ENCODE data around the genes TTC39A and TUT4.

GRCh38 chr1:47708671-47708882 is 270.7 kb downstream of the FOXD2 start:
- RRBS: 5% methylated on average over 5 of the region's 12 CpGs

- RRBS: 95% methylated on average over 6 of the region's 20 CpGs
These were observed 179.4 kb downstream of the TRABD2B start for GRCh38 chr1:47817617-47818297.

DNA sequence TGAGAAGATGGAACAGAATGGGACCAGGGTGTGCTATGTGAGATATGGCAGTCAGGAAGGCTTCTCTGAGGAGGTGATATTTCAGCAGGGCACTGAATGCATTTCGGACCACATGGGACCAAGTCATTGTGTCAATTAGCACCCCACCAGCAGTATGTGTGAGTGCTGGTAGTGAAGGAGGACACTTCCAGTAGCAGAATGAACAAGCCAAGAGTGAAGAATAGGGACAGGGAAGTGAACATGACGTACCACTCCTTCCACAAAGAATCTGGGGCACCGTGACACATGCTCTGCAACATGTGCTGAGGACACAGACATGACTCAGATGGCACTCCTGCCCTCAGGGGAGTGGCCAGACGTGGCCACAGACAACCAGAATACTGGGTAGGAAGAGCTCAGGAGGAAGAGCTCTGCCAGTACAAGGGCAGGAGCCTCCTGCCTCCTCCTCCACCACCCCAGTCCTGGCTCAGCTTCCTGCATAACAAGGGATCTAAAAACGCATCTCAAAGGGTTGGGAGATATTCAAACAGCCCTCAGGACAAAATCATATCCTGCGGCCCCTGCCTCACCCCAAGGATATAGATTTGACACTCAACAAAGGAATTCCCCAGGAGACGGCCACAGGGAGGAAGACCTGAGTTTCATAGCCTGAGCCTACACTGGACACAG is 102.5 kb downstream of the TRABD2B start:
- RRBS: no CpG with 5 or more reads among the region's 7 CpGs

DNA sequence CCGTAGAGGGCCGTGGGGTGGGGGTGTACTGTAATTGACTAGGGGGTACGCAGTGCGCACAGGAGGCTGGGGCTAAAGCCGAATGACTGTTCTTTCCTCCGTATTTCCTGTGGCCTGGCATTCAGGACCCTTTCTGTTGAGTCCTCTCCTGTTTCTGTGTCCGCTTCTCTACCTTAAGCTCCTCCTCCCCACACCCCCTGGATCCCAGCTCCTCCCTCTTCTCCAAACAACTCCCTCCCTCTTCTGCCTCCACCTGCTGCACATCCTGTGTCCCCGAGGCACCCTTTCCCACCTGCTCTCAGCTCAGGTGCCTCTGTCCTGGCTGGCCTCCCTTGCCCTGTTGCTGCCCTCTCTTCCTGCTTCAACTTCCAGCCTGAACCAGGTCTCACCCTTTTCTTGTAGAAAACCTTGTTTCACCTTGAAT is 58.6 kb upstream of the TRABD2B start:
- RRBS: no CpG with 5 or more reads among the region's 8 CpGs

DNA sequence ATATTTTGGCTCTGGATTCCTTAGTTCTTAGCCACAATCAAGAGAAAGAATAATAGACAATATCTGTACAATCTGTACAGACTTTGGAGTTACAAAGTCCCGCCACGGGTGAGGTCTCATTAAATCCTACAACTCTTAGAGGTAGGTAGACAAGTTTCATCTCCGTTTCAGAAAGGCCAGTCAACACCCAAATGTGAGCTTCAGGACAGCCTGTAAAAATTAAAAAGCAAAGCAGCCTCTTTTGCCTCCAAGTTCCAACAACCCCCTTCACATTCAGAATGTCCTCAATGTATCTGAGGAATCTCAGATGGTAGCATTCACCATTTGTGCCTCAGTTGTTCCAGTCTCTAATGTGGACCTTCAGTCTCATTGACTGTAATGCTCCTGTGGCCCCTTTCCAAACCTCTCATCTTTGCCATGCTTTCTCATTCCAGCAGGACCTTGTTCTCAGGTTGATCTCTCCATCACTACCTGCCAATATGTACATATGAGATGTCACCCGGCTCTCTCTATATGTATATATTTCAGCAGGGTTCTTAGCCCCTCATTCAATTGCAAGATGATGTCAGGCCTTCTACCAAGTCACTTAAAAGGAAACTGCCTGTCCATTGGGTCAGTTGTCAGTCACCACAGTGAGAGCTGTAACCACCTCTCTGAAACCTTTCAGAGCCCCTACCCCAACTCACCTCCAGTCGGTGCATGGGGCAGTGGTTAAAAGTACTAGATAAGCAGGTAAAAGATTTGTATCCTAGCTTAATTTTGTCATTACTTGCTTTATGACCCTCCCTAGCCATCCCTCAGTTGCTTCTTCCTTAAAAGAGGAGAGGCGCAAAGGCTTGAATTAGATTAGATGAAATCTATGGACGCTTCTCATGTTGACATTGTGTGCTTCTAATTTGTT is 30.9 kb downstream of the SLC5A9 start:
- RRBS: no CpG with 5 or more reads among the region's 7 CpGs

DNA sequence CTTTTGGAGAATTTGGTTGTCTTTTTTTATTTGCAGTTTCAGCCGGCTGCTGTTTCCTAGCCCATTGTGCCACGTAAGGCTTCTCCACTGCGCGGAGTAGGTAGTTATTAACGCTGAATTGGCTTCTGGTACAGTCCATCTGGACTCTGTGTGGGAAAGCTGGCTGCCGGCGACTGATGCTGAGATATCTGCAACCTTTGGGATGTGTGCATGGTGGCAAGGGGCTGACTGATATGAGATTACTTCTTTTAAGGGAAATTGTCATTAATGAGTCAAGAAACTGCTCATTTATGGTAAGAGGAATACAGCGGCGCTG is 2.7 kb upstream of the ELAVL4 start:
- RRBS: no CpG with 5 or more reads among the region's 9 CpGs

DNA sequence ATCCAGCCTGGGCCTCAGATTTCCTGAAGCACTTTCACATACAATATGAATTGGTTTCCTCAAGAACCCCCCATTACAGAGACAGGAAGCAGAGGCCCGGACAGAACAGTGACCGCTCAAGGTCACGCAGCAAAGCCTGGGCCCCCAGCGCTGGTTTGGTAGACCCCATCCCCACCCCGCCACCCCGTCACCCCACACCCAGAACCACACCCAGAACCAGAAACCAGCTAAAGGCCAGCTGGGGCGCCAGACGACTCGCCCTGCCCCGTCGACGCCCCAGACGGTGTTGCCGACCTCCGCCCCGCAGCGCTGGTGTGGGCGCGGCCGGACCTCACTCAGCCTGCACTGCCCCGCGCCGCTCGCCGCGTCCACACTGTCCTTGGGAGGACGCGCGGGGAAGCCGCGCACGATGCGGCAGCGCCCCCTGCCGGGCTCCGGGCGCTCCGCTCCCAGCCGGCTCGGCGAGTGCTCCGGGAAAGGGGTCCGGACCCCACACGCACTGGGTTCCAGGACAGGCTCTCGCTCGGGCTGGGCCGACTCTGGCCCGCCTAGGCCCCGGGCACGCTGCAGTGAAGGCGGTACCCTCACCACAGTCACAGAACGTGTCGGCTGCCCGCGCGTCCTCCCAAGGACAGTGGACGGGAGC is 90.4 kb downstream of the DMRTA2 start:
- RRBS: 5% methylated on average over 17 of the region's 57 CpGs

DNA sequence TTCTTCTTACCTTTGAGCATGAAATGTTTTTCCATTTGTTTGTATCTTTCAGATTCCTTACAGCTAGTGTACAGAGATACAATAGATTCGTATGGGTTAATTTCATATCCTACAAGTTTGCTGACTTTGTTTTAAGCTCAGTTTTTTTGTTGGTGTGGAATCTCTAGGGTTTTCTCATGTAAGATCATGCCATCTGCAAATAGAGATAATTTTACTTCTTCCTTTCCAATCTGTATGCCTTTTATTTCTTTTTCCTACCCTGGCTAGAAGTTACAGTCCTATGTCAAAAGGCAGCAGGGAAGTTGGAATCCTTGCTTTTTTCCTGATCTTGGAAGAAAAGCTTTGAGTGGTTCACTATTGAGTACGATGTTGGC is 102.0 kb upstream of the DMRTA2 start:
- RRBS: no CpG with 5 or more reads among the region's 2 CpGs

DNA sequence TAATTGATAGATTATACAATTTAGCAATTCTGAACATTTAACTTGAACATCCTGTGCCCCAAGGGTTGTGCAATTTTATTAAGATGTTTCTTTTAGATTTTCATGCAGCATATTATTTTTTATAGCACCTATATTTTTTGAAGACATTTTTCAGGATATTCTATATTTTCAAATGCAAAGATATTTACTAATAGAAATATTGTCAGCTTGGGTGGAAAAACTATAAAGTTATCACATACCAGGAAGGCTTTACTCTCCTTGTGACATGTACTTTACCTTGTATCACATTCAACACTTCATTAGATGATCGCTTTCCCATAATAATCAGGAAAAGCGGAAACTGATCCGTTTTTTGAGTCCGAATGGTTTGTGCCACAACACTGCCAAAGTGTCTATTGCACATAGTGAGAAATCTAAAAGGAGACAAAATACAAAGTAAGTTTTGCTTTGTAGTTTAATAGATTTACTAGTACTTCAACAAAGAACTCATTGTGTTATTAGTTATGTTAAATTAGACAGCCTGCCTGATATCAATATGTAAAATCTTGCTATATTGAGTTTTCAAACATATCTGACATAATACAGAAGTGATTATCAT is 116.2 kb upstream of the DMRTA2 start:
- RRBS: no CpG with 5 or more reads among the region's 4 CpGs

- RRBS: no CpG with 5 or more reads among the region's 6 CpGs
These were observed 117.2 kb downstream of the FAF1 start for GRCh38 chr1:50842699-50843483.

DNA sequence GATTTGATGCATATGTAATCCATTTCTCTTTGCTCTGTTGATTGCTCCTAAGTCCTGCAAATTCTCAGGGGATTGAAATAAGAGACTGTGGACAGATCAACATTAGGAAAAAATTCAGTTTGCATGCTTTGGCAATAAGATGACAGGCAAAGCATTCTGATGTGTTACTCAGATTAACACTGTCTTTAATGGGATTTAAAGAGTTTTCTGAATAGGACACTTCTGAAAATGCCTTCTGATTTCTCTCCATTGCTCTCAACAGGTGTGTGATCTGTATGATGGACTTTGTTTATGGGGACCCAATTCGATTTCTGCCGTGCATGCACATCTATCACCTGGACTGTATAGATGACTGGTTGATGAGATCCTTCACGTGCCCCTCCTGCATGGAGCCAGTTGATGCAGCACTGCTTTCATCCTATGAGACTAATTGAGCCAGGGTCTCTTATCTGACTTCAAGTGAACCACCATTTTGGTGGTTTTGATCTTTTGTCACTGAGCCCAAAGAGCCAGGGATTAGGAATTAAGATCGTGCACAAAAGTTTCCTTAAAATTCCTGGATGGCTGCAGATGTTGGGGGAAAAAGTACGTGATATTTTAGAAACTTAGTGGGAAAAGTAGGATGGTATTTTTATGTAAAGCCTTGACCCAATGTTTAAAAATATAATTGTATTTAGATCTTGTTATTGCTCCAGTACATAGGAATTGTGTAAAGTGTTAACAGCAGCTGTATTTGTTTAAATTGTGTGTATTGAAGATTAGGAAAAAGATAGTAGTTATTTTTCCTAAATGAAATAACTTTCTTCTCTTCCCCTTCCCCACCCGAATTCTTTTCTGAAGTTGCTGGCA is 35.0 kb downstream of the RNF11 start:
- RRBS: no CpG with 5 or more reads among the region's 6 CpGs

GRCh38 chr1:51288556-51288970 is 41.8 kb downstream of the TTC39A start:
- RRBS: no CpG with 5 or more reads among the region's 5 CpGs

DNA sequence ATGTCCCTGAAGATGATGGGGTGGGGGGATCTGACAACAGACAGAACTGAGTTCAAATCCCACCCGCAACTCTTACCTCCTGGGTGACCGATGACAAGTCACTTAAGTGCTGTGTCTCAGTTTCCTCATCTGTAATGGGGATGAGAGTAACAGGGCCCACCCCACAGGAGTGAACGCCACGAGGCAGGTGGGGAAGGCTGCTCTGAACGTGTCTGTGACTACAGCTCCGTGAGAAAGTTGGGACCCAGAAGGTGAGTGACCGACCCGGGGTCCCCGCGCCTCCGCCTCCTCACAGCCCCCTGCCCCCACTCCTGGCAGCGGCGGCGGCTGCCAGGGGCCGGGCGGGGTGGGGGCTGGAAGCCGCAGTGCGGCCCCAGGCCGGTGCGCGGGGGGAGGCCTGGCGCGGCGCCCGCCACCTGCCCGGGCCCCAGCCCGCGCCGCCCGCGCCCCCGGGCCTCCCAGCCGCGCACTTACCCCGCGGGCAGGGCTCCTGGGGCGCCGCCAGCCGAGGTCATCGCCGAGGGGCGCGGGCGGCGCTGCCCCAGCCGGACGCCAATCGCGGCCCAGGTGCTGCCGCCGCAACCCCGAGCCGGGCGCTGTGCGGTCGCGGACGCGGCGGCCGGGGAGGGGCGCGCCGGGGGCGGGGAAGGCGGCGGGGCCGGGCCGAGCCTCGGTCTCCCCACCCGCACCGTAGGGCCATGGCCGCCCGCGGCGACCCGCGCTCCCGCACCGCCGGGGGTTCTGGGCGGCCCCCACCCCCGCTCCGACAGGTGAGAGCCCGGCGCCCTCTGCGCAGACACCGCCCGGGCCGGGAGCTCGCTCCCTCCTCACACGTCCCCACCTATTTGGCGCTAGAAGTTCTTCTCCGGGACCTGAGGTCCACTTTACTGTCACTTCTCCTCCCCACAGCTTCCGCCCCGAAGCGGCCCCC is at the start of gene TTC39A:
TSS of gene TTC39A (minus strand) at position 600 of the 931 bp plus-strand sequence.
- RRBS: 3% methylated on average over 61 of the region's 97 CpGs

DNA sequence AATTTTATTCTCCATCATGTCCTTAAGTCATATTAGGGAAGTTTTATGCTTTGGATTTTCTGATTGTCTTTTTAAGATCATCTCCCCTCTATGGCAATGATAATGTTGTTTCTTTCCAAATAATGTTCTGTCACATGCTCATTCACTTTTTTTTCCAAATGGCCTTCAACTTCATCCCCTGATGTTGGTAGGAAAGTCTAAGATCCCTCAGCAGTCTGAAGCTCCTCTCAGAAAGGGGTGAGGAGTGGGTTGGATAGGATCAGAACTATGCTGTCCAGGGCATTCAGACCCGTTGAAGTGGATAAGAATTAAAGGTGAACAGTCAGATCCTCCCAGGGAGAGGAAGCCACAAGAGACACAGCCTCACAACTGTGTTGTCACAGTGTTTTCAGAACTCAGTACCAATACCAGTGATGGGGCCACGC is 15.2 kb upstream of the EPS15 start:
- RRBS: no CpG with 5 or more reads among the region's 2 CpGs

GRCh38 chr1:51794842-51795553 is 83.5 kb downstream of the NRDC start:
- RRBS: no CpG with 5 or more reads among the region's 2 CpGs

- RRBS: no CpG with 5 or more reads among the region's 11 CpGs
These were observed 844 bp upstream of the NRDC start for GRCh38 chr1:51879344-51879797.

- RRBS: 7% methylated on average over 29 of the region's 77 CpGs
These were observed 697 bp downstream of the KTI12 start for GRCh38 chr1:52032575-52033650.

- RRBS: 2% methylated on average over 43 of the region's 67 CpGs
These were observed 733 bp downstream of the ZFYVE9 start for GRCh38 chr1:52142327-52143316.

DNA sequence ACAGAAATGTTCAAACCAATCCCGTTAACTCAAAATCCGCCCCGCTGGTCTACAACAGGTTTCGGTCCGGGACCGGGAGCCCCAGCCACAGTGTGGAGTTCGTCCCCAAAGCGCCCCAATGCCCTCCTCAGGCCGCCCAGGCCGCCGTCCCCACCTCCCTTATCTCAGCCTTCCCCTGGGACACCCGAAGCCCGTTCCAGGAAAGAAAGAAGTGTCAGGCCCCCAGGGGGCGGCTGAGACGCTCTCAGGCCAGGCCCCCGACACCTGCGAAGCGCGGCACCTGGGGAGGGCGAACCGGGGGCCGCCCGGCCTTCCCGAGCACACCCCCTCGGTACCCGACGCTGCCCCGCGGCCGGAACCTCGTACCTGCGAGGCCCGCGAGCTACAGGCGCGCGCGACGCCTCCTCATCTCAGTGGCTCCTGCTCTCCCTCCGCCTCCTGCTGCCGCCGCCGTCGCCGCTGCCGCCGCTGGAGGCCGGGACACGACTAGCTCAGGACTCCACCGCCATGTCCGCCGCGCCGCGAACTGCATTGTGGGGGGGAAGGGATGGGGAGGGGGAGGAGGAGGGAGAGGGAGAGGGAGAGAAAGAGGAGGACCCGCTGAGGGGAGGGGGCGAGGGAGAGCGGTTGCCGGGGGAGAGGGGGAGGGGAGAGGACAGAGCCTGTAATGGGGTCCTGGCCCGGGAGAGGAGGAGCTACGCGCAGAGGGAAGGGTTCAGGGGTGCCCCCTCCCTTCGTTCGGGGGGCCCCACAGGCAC is at the start of gene TUT4:
TSS of gene TUT4 (minus strand) at position 528 of the 758 bp plus-strand sequence.
- RRBS: 2% methylated on average over 17 of the region's 64 CpGs

GRCh38 chr1:52651942-52652492 is 19.0 kb downstream of the SHISAL2A start:
- RRBS: no CpG with 5 or more reads among the region's 2 CpGs

All from mononuclear cell (primary cell).